Measurements from ENCODE around the gene NPEPL1.

GRCh38 chr20:58267785-58268089 is 39.3 kb upstream of the ANKRD60 start:
- PRO-cap, 2 experiments, result no peak in any of the 2 experiments

DNA sequence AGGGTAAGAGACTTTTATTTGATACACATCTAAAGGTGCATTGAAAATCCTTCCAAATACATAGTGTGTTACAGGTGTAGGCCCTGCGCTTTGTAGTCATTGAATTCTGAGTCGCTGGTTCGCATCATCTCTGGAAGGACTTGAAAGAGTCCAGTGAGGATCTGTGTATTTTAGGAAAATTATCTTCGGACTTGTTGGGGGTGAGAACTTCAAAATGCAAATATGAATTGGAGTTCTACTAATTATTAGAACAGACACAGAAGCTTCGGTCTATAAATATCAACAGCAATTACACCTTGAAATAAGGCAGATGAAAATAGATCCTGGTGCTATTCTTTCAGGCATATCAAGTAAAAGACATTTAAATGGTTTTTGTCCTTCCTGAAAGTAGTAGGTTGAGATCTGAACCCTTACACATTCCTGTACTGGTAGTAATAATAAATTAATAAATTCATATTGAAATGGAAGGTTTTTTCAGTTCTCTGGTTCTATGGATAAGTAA is 1.7 kb downstream of the RAB22A start:
- PRO-cap, 2 experiments, result no peak in any of the 2 experiments

DNA sequence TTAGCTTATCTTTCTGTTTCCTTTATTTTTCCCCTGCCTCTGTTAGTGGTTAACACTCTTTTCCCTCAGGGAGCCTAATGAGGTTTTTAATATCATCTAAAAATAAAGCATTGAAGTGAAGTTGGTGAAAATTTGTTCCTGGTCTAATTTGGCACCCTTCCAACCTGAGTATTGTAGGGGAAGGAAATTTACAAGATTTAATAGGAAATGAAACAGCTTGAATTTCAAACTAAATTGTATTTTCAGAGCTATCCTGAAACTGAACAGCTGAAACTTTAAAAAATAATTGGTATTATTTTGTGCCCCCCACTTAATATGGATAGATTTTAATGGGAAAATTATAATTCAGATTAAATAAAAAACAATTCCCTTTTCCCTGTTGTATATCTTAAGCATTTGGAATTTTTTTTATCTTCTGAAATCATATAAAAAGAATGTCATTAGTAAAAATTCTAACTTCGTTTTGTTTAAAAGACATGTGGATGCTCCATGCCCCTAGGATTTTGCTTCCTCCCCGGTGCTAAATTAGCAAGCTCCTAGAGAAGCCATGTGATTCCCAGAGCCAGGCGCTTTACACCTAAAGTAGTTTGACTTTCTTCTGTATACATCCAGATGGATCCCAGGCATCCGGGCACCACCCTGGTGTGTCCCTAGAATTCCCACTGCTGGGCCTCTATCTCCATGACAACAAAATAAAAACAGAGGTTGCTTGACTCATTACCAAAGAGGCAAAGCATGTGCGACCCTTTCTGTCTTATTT is 27.8 kb upstream of the VAPB start:
- PRO-cap, 2 experiments, result no peak in any of the 2 experiments

DNA sequence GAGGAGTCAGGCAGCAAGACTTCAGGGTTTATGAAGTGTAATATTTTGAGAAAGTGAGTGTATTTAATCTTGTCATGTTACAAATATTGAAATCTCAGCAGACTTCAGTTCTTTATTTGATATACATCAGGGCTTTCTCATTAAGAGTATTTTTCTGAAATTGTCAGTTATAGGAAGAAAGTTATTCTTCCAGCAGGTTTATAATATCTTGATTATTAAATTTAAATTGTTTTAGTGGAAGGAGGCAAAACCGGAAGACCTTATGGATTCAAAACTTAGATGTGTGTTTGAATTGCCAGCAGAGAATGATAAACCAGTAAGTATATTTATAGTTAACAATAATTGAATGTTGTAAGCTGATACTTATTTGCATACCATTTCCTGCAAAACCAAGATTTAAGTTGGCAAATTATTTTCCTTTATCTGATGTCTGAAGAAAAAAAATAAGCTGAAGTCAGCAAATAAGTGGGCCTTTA is 49.7 kb downstream of the VAPB start:
- PRO-cap, 2 experiments, result no peak in any of the 2 experiments

- PRO-cap, 2 experiments, result no peak in any of the 2 experiments
These were observed 58.8 kb downstream of the VAPB start for GRCh38 chr20:58447544-58448469.

DNA sequence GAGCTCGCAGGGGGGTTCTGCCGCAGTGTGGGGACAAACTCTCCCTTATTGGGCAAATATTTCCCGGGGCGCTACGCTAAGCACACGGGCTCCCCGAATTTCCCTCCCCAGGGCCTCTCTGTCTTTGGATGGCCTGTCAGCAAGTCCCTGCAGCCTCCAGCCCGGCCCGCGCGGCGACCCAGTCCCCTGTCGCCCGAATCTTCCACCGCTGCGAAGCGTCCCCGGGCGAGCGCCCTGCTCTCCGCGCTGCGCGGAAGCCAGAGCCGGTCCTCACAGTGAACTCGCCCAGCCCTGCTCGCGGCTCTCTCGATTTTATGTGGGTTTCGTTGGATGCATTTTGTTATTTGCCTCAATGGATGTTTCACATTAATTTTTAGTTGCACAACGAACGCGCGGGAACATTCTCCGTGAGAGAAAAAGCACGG is 1.6 kb upstream of the STX16 start:
- PRO-cap, 2 experiments, result no peak in any of the 2 experiments

DNA sequence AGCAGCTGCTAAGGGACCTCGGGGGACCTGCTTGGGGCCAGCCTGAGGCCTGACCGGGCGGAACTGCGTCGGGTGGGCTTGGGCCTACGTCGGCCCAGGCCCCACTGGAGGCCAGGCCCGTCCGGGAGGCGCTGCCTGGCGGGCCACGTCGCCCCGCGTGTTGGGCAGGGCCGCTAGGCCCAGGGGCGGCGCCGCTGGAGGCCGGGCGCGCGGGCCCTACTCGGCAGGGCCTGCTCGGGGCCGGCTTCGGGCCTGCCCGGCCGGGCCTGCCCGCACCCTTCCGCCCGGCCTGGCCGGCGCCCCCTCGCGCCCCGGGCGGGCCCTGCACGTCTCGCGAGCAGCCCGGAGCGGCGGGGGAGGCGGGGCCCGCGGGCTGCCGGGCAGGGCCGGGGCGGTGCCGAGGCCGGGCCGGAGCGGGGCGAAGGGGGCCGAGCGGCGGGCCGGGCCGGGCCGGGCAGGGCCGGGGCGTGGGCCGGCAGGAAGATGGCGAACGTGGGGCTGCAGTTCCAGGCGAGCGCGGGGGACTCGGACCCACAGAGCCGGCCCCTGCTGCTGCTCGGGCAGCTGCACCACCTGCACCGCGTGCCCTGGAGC is at the start of gene NPEPL1:
NPEPL1 (plus strand) TSS at position 383 of the 594 bp plus-strand sequence.
- PRO-cap, 2 experiments, result peak in 2 of 2 experiments; most common plus-strand start position 457 of the sequence (in 1); most common minus-strand start position 232 of the sequence (in 1)

DNA sequence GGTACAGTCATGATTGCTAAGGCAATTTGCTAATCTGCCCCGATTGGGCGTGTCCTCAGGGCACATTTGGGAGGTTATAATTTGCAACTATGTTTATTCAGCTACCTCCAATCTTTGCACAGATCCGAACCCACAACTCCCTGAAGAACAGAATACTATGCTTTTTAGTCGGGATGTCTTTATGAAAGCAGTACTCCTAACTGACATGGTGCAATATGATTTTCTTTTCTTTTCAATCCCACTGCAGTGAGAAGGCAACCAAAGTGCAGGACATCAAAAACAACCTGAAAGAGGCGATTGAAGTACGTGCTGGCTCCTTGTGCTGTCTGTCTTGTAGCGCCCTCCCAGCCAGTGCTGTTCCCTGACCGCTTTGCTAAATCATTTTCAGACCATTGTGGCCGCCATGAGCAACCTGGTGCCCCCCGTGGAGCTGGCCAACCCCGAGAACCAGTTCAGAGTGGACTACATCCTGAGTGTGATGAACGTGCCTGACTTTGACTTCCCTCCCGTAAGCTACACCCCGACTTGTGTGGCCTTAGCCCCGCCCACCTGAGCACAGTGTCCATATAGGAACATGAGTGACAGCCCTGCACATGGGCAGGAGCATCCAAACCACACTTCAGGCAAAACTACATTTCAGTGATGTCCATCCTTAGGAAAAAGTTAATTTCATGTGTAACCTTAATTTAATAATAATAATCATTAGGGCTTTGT is 12.2 kb downstream of the GNAS start:
- PRO-cap, 2 experiments, result no peak in any of the 2 experiments

DNA sequence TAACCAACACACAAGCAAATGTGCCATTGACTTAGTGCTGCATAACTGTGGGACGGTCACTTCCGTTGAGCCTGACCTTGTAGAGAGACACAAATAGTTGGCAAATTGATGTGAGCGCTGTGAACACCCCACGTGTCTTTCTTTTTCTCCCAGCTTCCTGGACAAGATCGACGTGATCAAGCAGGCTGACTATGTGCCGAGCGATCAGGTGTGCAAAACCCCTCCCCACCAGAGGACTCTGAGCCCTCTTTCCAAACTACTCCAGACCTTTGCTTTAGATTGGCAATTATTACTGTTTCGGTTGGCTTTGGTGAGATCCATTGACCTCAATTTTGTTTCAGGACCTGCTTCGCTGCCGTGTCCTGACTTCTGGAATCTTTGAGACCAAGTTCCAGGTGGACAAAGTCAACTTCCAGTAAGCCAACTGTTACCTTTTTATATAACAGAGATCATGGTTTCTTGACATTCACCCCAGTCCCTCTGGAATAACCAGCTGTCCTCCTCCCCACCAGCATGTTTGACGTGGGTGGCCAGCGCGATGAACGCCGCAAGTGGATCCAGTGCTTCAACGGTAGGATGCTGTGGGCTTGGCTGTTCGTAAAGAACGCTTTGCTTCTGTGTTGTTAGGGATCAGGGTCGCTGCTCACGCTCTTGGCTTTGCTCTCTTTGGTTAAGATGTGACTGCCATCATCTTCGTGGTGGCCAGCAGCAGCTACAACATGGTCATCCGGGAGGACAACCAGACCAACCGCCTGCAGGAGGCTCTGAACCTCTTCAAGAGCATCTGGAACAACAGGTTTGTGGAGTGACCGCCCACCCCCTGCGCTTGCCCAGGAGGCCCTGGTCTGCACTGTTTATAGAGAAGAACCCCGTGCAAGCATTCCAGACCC is 18.0 kb downstream of the GNAS start:
- PRO-cap, 2 experiments, result no peak in any of the 2 experiments

- PRO-cap, 2 experiments, result peak in 2 of 2 experiments; most common minus-strand start chr20:58982053 (in 2)
These were observed 929 bp downstream of the NELFCD start for GRCh38 chr20:58981846-58982523.

DNA sequence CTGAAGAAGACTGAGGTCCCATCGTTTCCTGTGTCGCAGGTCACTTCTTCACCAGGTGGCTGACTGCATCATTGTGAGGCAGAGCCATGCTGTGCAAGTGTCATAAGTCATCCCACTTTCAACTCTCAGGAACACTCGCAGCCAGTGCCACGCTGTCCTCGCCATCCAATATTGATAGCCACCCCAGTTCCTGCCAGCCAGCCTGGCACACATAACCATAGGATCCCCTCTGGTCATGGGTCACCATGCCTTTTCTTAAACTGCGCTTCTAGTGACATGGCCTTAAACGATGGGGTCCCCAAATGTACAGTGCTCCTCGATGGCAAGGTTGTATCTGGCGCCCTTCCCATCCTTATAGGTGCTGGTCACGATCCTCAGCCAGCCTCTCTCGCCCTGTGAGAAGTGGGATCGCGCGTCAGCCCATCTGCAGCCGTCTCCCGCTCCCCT is 11.7 kb downstream of the CTSZ start:
- PRO-cap, 2 experiments, result no peak in any of the 2 experiments

DNA sequence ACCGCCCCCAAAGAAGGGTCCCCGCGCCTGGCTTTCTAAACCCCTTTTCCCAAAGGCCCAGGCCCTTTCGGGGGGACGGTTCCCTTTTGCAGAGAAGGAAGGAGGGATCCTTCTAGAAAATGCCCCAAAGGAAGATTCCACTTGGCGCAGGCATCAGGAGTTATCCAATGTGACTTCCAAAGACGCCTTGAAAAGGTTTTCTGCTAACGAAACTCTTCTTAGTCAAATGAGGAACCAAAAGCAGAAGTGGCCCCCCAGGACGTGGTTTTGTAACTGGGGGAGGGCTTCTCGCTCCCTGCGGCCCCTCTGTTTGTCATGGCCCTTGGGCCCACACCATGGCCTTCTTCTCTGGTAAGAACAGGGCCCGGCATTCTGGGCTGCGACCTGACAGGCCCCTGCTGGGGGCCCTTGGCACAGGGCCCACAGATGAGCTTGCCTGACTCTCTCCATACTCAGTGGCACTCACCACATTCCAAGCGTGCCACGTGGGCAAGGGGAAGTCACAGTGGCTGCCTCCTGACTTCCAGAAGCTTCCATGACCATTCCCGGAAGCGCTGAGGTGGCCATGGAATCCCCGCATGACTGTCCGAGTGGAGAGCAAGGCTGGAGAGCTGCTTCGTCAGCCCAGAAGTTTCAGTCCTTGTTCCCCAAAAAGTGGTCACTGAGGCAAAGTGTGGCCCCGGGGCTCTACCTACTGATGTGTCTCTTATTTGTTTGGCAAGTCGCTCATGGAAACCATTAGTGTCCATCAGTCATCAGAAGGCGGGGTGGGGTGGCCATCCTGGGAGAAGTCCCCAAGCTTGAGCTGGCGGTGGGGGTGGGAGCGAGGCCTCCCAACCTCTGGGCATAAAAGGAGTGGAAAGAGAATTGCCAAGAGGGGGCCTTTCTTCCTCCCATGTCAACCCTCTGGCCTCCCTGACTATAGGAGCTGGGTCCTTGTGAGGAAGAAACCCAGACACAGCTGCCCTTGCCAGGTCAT is 891 bp upstream of the CTSZ start:
- PRO-cap, 2 experiments, result no peak in any of the 2 experiments

DNA sequence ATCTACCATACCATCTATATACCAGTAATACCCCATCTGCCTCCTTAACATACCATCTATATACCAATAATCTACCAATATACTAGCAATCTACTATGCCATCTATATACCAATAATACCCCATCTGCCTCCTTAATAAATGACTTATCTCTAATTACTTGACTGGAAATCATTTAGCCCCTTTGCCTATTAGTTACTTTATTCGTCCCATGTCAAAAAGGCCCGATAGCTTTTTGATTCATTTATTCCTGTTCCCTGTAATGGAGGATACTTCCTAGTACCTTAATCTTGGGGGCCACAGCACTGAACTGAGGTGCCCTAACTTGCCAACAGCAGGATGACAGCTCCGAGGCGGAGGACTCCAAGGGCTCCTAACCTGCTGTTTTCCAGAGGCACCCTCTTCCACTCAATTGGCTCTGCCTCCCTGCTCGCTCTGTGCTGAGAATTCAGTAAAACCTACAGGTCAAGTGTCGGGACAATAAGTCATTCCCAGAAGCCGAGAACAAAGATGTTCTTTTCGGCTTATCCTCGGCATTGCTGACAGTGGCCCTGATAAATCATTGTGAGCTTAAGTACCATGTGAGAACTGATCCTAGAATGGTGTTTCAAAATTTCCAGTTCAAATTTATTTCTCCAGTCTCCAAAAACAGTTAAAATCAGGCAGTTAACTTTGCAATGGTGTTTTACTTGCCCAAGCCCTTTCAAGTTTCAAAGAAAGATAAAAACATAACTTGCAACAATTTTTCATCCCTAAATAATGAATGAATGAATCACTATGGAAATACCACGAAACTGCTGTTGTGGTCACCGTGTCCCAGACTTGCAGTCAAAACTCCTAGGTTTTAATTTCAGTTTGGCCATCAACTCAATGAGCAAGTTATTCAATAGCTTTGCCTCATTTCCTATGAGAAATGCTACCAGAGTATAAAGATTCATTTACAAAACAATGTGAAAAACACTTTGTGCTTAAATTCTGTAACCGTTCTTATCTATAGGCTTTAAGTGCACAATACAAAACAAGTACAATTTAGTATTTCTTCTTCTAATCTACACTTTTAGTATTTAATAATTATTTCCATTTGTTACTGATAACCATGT is 4.5 kb downstream of the ATP5F1E start:
- PRO-cap, 2 experiments, result no peak in any of the 2 experiments

GRCh38 chr20:59040957-59041409 is 1.6 kb downstream of the PRELID3B start:
- PRO-cap, 2 experiments, result no peak in any of the 2 experiments

DNA sequence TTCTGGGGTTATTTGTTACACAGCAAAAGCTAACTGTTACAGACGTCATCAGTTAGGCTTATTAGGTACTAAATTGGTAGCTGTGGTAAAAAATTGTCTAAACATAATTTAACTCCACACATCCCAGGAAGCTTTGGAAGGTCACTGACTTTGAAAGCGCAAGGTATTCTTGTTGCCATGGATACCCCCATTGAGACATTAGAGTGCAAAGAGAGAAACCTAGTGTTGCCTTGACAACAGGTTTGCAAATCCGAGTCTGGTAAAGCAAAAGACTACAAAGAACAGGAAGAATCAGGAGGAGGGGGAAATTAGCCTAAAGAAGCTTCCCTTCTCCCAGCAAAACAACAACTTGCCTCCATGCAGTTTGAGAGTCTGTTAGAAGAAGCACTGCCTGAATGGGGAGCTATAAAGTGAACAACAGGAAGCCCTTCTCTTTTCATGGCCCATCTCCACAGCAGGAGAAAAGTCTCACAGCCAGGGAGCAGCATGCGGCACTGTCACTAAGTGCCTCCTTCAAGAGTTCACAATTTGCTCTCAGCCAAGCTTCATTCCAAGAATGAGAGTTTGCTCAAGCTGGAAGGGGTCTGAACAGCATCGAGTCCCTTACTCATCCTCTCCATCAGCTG is 41.6 kb upstream of the ZNF831 start:
- PRO-cap, 2 experiments, result no peak in any of the 2 experiments

- PRO-cap, 2 experiments, result no peak in any of the 2 experiments
These were observed 3.2 kb upstream of the ZNF831 start for GRCh38 chr20:59160436-59160744.

DNA sequence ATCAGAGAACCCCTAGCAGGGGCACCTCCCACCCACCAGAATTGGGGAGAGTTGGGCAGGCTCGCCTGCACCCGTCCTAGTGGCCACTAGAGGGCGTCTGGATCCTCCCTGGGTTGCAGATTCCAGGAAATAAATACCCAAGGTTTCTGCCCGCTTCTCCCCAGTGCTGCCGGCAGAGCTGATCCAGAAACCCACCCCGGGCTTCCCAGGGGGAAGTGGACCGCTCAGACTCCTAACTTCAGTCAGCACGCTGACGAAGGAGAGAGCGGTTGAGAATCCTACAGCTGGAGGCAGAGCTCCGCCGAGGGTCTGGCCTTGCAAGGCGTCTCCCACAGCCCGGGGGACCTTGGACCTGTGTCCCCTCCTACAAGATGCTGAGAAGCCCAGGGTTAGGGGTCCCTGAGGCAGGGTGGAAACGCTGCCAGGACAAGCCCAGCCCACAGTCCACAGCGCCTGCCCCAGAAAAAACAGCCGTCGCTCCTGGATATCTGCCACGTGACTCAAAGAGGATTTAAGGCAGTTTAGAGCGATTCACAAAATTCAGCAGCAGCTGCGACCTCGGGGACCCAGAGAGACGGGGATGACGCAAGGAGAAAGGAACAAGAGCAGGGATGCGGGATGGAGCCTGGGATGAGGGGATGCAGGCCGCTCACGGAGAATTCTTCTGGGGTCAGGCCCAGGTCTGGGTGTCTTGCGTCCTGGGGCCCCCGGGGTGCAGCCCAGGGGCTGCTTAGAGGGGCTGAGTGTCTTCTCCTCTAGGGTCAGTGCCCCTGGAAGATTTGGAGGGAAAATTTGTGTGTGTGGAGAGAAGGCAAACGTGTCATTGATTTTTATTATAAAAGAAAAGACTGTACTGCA is 32.5 kb upstream of the PHACTR3 start:
- PRO-cap, 2 experiments, result no peak in any of the 2 experiments

GRCh38 chr20:59583365-59583818 is 20.9 kb upstream of the PHACTR3 start:
- PRO-cap, 2 experiments, result no peak in any of the 2 experiments

- PRO-cap, 2 experiments, result no peak in any of the 2 experiments
These were observed 181.6 kb downstream of the CDH26 start for GRCh38 chr20:60139677-60140401.

DNA sequence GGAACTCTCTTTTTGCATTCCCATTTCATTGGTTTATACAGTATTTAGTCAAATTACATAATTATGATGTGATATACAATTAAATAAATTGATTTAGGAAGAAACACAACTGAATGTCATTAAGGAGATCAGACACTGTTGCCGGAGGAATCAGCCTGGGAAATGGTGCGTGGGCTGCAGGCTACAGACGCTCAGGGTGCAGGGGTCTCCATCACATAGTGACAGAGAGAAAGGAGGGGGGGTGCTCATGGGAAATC is 391.7 kb upstream of the CDH4 start:
- PRO-cap, 2 experiments, result no peak in any of the 2 experiments

All from psoas muscle (tissue), 2 donors.